RPMI7951 (cell line): ENCODE measurements around a stretch of chr18.

DNA sequence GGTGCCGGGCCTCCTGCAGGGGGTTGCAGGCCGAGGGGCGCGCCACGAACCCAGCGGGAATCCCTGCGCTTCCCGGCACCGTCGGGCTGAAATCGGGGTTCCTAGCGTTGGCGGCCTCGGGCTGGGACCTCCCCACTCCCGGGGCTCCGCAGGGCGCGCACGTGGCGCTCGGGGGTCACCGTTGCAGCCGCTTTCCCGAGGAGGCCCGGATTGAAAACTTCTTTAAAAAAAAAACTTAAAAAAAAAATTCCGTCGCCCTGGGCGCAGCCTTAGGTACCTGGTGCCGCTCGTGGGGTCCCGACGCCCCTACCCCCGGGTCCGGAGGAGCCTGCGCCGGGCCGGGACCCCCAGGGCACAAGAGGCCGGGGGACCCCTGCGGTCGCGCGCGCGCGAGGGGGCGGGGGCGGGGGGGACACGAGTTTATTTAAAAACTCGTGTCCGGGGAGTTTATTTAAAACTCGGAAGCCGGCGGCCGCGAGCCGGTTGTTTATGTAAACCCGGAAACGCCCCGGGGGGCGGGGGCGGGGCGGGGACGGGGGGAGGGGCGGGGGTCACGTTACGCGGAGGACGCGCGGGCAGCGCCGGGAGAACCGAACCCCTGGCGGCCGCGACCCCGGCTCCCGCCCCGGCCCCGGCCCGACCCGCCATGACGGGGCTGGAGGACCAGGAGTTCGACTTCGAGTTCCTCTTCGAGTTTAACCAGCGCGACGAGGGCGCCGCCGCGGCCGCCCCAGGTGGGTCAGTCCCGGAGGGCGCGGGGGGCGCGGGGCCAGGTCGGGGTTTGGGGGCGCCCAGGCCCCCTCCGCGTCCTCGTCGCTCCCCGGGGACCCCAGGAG is 4.2 kb downstream of the NFATC1 start:
- RAMPAGE, long total RNA: no peak

- RAMPAGE, long total RNA: no peak
These were observed 90.1 kb downstream of the NFATC1 start for GRCh38 chr18:79485788-79486358.

- RAMPAGE, long total RNA: no peak
These were observed 58.8 kb downstream of the KCNG2 start for GRCh38 chr18:79856598-79856945.

- RAMPAGE, long total RNA: no peak
These were observed 13.4 kb downstream of the SLC66A2 start for GRCh38 chr18:79937877-79938663.

DNA sequence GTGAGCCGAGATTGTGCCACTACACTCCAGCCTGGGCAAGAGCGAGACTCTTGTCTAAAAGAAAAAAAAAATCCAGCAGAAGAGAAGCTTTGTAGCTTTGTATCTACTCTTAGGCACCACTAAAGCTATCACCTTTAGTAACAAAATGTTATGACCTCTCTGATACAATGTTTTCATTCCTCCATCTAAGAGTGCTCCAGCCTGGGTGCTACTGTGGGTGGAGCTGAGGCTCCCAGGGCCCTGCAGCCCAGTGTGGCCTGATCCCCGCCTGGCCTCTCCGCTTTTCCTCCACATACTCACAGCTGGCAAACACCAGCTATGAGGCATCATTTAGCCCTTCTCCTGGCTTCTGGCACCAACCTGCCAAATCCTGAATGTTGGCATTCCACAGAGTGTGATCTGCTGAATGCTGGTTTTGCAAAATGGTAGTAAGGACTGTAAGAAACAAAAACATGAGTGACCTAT is 4.5 kb downstream of the SLC66A2 start:
- RAMPAGE, long total RNA: no peak

DNA sequence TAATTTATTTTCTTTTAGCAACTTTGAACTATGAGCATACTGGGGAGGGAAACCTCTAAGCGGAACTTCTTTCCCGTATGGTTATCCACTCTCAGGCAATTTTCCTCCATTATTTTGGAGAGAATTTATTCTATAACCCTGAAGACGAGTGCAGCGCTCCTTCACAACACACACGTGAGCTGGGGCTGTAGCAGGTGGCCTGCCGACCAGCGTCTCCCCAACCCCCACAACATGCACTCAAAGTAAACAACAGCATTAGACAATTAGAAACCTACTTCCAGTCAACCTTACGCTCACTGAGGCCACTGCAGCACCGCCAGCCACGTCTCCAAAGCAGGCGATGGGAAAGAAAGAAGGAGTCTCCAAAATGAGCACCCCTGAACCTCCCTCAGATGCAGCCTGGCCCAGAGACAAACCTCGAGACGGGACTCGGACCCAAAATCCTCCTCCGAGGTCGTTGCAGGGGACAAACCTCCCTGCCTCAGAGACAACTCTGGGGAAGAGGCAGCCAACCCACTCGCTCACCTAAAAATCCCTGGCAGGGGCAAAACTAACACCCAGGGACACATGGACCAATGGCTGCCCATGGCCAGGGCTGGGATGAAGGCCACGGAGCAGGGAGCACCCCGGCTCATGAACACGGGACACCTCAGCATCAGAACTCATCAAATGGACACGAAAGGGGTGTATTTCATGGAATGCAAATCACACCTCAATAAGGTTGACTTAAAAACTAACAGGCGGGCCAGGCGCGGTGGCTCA is 2.6 kb downstream of the SLC66A2 start:
- RAMPAGE, long total RNA: no peak

- RAMPAGE, long total RNA: no peak
These were observed 3.4 kb upstream of the SLC66A2 start for GRCh38 chr18:79954843-79955166.

GRCh38 chr18:79961719-79962234 is 2.7 kb upstream of the HSBP1L1 start:
- RAMPAGE, long total RNA: no peak

DNA sequence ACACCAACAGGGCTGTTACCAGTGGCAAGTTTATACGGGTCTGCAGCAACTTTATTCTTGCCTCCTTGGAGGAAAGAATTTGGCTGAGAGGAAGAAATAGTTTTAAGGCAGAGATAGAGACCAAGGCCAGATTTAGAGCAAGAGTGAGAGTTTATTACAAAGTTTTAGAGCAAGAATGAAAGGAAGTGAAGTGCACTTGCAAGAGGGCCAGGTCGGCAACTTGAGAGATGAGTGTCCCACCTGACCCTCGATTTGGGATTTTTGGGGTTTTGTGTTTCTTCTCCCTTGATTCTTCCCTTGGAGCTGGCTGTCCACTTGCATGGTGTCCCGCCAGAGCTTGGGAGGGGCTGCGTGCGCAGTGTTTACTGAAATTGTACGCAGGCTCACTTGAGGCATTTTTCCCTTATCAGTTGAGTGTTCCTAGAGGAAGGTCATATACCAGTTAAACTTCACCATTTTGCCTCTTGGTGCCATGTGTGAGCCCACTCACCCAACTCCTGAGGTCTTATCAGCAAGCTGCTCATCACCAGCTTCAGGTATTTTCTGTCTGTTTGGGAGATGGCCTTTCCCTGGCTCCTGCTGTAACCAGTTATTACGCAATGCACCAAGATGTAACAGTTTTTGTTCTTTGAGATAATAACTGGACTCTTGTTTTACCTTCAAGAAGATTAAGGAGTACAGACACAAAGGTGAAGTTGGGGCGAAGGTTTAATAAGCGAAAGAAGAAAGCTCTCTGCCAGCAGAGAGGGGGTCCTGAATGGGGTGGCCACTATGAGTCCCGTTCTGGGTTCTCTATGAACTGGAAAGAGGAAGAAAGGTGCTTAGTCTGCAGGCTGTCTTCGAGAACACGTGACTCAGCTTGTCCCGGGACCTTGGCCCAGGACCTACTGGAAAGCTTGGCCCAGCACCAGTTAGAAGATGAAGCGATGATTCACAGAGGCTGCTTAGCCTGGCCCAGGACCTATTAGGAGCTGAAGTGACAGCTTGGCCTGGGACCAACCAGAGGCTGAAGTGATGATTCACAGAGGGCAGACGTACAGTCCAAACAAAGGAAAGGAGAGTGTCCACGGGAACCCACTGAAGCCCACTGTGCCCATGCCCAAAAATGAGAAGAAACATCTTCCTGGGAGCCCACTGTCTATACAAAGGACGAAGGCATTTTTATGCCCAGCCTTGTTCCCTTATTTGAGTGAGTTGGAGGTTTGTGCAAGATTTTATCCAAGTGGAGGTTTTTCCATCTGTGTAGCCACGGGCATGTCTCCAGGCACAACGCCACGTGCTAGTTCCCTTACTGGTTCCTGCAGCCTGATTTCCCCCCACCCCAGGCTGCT is 21.6 kb upstream of the TXNL4A start:
- RAMPAGE, long total RNA: no peak

DNA sequence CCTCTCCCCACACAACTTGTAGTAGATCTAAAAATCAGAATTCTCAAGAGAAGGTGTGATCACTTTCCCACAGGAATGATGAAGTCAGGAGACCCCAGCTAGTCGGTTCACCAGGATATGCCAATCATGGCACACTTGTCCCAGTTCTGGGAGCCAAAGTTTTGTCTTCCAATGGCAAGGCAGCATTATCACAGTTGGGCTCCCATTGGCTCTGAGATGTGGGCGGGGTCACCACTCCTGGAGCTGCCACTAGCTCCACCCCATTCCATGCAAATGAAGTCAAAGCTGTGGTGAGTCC is 453 bp upstream of the ADNP2 start:
- RAMPAGE, long total RNA: no peak

GRCh38 chr18:80196578-80196861 is 50.8 kb downstream of the PARD6G start:
- RAMPAGE, long total RNA: no peak